ENCODE measurements around the genes THEM5, TCHHL1, LCE1C and PGLYRP4.

- RRBS, result 5% methylated on average over 2 of the region's 17 CpGs
These were observed 302 bp upstream of the PI4KB start for GRCh38 chr1:151327504-151327932.

GRCh38 chr1:151508907-151509310 is 2.3 kb upstream of the CGN start:
- RRBS, result no CpG with 5 or more reads among the region's 7 CpGs

DNA sequence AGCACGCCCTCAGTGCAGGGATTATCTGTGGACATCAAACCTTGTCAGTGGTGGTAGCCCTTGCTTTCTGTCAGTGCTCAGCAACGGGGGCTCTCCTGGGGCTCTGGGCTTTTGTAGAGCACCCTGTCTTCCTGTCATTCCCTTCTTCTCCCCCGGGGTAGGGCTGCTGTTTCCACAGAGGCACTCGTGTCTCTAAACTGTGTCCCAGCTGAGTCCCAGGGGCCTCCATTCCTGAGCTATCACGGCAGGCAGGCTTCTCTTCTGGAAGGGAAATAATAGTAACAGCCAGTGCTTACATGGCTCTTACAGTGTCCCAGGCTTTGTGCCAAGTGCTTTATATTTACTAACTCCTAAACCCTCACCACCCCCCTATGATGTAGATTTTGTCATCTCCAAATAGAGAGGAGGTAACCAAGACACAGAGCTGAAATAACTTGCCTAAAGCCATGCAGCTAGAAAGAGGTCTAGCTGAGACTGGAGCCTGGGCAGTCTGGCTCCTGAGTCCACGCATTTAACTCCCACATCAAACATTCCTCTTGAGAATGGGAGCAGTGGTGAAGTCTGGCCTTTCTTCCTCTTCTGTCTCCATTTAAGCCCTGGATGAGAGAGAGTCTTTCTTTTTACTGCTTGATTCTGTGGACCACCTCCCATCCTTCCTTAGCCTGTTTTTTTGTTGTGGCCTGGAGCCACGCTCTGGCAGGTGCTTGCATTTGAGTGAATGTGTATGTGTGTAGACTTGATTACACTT is 1.5 kb upstream of the CELF3 start:
- RRBS, result no CpG with 5 or more reads among the region's 7 CpGs

DNA sequence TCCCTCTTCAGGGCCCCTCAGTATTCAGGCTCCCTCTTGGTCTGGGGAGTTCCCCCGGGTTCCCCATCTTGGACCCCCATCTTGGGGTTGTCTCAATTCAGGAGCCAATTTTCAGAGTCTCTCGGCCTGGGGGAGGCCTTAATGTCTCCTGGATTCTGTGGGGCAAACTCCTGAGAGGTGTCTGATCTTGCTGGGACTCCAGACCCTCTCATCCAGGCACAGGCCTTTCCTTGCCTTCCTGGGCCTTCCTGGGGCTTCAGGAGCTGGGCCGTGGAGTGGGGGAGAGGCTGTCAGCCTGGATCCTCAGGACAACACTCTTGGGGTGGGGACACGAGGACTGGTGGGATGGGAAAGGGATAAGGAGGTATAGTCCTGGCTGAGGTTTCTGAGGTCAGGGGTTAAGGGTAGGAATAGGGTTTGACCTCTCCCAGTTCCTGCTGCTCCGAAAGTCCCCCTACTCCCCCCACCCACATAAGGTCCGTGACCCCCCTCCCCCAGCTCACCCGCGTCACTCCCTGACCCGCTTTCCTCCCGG is 4.1 kb downstream of the RORC start:
- RRBS, result no CpG with 5 or more reads among the region's 10 CpGs

DNA sequence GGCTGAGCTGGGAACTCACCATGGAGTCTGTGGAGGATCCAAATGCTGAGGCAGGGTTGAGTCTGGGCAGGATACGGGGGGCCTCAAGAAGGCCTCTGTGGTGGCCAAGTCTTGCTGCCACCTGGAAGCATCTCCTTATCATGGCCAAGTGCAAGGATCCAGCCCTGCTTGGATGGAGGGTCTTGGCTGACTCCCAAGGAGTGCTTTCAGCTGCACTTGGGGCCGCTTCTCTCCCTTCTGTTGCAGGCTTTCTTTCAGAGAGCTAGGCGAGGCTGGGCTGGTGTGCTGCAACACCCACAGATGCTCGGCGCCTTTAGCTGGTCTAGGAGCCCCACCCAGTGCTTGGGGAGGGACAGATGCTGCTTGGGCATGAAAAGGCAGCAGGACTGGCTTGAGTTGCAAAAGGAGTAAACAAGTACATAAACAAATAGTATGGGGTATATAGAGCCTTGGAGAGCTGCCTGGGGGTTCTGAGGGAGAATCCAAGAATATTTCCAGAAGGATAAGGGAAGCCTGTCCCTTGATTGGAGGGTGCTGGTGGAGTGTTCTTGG is at the start of gene THEM5:
TSS of gene THEM5 (minus strand) at position 289 of the 552 bp plus-strand sequence.
- RRBS, result no CpG with 5 or more reads among the region's 5 CpGs

- RRBS, result no CpG with 5 or more reads among the region's 6 CpGs
These were observed 40.3 kb downstream of the S100A10 start for GRCh38 chr1:151953409-151953711.

- RRBS, result no CpG with 5 or more reads among the region's 3 CpGs
These were observed 10.8 kb downstream of the S100A10 start for GRCh38 chr1:151982722-151983496.

- RRBS, result no CpG with 5 or more reads among the region's 3 CpGs
These were observed at the start of gene TCHHL1 for GRCh38 chr1:152088946-152089200. Gene TCHHL1, minus strand, starts transcription at chr1:152089064.

DNA sequence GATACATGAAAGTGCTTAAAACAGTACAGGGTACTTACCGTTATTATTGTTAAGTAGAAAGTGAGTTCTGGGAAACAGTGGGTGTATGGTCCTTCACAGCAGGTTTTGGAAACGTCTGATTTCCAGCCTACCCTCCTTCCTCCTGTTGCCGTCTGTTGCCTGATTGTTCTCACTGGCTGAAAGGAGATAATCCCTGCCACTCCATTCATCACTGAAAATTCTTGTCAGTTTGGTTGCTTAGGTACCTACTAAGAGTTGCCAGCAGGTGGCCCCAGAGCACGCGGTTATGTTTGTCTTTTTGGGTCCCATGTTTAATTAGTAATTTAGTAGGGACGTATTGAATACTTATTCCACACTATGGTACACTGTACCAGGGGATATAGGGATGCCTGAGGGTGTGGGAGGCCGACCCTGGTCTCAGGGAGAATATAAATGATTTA is 30.7 kb upstream of the RPTN start:
- RRBS, result no CpG with 5 or more reads among the region's 7 CpGs

DNA sequence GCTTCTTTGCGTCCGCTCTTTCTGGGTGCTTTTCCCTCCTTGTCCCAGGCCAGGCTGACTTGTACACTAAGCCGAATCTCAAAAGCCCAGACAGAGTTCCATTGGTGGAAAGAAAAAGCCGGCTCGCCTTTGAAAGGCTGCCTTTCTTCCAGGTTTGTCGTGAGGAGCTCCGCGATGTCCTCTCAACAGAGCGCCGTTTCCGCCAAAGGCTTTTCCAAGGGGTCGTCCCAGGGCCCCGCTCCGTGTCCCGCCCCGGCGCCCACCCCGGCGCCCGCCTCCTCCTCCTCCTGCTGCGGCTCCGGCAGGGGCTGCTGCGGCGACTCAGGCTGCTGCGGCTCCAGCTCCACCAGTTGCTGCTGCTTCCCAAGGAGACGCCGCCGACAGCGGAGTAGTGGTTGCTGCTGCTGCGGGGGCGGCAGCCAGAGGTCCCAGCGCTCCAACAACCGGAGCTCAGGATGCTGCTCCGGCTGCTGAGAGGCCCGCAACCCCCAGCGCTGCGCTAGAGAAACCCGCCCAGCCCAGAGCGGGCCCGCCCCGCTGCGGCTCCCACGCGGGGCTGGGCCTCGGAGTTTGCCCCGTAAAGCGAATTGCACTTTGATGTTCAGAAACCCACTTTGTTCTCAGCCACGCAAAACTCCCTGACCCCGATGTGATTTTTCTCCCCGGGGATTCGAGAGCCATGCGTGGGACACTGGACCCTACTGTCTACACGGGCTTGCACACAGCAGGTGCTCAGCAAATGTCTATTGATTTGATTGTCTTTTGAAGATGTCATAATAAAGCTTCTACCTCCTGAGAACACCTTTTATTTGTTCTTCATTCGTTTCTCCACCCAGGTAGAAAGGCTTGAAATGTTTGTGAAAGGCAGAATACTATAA is 1.2 kb downstream of the CRCT1 start:
- RRBS, result no CpG with 5 or more reads among the region's 54 CpGs

DNA sequence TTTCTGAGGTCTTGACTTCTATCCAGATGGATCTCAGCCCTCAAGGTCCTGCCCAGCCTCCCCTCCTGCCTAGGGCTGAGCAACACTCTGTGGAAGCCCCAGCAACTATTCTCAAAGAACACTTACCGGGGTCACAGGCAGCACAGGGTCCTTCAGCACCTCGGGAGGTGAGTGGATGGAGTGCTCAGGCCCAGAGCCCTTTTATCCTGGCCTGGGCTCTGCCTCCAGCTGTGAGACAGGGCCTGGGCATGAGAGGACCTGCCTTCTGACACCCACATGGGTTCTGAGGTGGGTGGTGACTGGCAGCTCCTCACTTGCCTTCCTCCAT is at the start of gene LCE1C:
TSS of gene LCE1C (minus strand) at position 177 of the 328 bp plus-strand sequence.
- RRBS, result no CpG with 5 or more reads among the region's 2 CpGs

DNA sequence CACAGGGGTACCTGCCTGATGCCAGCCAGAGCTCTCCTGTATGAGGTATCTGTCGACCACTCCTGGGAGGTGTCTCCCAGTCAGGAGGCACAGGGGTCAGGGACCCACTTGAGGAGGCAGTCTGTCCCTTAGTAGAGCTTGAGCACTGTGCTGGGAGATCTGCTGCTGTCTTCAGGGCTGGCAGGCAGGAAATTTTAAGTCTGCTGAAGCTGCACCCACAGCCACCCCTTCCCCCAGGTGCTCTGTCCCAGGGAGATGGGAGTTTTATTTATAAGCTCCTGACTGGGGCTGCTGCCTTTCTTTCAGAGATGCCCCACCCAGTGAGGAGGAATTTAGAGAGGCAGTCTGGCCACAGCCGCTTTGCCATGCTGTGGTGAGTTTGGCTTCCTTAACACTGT is 15.1 kb upstream of the LELP1 start:
- RRBS, result no CpG with 5 or more reads among the region's 2 CpGs

GRCh38 chr1:153348716-153349269 is at the start of gene PGLYRP4:
Gene PGLYRP4, minus strand, starts transcription at chr1:153348841.
- RRBS, result no CpG with 5 or more reads among the region's 8 CpGs

DNA sequence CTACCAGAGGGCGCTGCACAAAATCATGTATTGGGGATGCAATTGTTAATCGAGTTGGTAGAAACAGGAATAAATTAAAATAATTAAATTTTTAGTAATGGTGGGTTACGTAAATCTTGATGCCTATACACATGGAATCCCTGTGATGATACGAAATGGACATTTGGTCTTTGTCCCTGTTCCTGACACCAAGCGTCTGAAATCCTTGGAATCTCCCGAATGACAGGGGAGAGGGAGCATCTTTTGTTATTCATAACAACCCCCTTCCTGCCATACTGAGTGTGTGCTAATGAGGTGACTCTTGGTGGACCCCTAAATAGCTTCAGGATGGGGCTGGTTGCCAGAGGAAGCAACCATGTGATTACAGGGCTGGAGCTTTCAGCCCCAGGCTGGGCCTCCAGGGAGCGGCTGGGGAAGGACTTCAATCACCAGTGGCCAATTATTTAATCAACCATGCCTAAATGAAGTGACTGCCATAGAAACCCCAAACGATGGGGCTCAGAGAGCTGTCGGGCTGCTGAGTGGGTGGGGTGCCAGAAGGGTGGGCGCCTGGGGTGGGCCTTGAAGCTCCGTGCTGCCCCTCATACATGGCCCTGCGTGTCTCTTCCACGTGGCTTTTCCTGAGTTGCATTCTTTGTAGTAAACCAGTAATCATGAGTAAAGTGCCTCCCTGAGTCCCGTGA is 5.8 kb upstream of the S100A7 start:
- RRBS, result no CpG with 5 or more reads among the region's 14 CpGs

GRCh38 chr1:153488579-153488876 is 28.1 kb upstream of the S100A7 start:
- RRBS, result no CpG with 5 or more reads among the region's 1 CpG

GRCh38 chr1:153495093-153495616 is 34.7 kb upstream of the S100A7 start:
- RRBS, result no CpG with 5 or more reads among the region's 5 CpGs

DNA sequence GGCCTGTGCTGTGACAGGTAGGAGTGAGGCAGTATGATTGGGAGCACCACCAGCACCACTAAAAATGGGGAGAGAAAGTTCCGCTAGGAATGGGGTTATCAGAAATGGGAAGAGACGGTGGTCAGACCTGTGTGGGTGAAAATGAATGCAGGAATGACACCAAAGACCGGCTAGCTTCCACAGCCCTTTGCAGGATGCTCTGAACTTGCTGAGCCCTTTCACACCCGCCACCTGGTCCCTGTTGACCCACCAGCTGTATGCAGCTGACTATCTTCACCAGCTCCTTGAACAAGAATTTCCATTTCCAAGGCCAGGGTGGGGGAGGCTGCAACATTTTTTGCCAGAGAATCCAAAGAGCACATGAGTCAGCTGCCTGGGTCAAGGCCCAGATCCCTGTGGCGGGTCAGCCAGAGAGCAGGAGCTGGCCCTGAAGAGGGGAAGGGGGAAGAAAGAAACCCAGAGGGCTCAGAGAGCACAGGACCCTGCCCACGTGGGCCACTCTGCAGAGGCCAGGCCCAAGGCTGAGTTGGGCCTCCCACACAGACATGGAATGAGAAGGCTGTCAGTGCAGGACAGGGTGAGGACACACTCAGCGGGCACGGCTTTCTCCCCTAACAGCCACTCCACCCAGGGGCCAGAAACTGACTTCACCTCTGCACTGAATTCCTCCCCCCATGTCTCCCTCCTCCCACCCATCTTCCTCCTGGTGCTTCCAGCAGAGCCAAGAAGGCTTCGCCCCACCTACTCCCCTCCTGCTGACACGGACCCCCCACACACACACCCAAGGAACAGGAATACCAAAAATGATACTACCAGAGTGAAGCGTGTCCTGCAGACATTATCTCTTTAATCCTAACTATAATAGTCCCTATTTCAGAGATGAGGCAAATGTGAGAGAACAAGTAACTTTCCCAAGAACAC is 28.9 kb downstream of the S100A6 start:
- RRBS, result no CpG with 5 or more reads among the region's 11 CpGs

GRCh38 chr1:153534221-153535113 is 1.3 kb downstream of the S100A6 start:
- RRBS, result no CpG with 5 or more reads among the region's 9 CpGs

DNA sequence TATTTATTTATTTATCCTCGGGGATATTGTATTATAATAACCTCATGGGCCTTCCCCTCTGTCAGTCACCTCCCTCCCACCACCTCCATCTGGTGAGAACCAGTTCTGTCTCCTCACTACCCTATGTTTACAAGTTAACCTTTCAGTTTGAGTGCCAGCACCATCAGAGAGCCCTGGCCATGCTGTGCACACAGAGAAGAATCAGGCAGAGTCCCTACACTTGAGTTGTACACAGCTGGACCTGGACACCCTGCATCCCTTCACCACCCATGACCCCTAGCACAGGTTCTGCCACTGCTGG is 1.3 kb downstream of the S100A5 start:
- RRBS, result no CpG with 5 or more reads among the region's 1 CpG

Data from foreskin fibroblast (primary cell).